Lower leg skin (tissue), 2 donors: ENCODE measurements around a stretch of chr15.

DNA sequence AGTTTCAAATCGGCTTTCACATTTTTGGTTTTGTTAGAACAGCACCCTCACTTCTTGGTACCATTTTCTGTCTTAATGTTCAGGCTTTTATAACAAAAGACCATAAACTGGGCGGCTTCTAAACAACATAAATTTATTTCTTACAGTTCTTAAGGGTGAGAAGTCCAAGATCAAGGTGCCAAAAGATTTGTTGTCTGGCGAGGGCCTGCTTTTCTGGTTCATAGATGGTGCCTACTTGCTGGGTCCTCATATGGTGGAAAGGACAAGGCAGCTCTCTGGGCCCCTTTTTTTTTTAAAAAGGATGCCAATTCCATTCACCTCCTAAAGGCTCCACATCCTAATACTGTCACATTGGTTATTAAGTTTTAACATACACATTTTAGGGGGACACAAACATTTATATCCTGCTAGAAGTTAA is 89.9 kb upstream of the GOLGA6B start:
- PRO-cap: no peak
- RAMPAGE, long total RNA, 2 experiments: no peak in any of the 2 experiments

- PRO-cap: no peak
- RAMPAGE, long total RNA, 2 experiments: no peak in any of the 2 experiments
Measured at GRCh38 chr15:72575666-72576250, 78.7 kb upstream of the GOLGA6B start.

- PRO-cap: no peak
- RAMPAGE, long total RNA, 2 experiments: no peak in any of the 2 experiments
Measured at GRCh38 chr15:72585236-72585770, 69.2 kb upstream of the GOLGA6B start.

DNA sequence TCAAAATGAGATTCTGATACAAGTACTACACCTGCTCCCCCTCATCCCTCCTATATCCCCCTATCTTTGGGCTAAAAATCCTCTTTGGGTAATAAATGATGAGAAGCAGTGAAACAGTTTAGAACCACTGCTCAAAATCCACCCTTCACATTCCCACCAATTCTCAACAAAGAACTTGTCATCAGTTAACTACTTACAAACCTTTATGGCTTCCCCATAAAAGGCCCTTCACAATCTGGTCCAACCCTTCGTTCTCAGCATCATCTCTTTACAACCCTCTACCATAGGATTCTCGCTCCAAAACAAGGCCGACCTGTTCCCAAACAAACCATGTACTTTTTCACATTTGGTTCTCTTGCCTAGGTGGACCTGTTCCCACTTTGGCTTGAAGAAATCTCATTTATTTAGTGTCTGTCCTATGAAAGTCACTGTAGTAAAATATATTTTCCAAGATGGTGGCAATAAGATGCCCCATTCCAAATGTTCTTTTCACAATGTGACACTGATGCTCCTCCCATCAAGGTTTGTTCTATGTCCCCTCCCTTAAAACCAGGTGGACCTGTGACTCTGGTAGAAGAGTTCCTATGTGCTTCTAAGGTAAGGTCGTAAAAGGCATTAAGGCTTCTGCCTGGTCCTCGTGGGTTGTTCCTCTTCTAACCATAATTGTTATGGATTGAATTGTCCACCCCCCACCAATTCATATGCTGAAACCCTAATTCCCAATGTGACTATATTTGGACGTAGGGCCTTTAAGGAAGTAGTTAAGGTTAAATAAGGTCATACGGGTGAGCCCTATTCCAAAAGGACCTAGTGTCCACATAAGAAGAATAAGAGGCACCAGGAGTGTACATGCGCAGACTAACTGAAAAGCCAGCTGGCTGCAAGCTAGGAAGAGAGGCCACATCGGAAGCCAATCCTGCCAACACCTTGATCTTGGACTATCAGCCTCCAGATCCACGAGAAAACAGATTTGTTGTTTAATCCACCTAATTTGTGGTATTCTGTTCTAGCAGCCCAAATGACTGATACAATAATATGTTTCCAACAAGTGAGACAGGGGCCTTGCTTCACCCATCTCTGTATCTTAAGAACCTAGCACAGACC is 2.1 kb downstream of the ADPGK start:
- PRO-cap: no peak
- RAMPAGE, long total RNA, 2 experiments: start-site peak on the minus strand in 1 of 2 experiments, centred at position 461 of the sequence, 5 reads per replicate

DNA sequence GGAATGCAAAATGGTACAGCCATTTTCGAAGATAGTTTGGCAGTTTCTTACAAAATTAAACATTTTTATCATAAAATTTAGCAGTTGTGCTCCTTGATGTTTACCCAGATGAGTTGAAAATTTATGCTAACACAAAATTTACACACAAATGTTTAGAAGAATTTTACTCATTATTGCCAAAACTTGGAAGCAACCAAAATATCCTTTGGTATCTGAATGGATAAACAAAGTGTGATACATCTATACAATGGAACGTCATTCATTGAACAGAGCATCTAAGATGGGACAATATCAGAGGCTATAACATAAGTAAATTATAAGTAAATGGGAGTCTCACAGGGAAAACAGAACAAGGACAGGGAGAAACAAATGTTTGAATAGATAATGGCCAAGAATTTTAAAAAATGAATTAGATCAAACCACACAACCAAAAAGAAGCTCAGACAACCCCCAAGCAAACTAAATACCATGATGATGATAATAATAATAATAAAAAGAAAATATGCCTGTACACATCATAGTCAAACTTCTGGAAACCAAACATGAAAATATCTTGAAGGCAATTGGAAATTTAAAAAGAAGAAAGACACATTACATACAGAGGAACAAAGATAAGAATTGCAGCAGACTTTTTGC is 133.4 kb downstream of the NEO1 start:
- PRO-cap: no peak
- RAMPAGE, long total RNA, 2 experiments: no peak in any of the 2 experiments

DNA sequence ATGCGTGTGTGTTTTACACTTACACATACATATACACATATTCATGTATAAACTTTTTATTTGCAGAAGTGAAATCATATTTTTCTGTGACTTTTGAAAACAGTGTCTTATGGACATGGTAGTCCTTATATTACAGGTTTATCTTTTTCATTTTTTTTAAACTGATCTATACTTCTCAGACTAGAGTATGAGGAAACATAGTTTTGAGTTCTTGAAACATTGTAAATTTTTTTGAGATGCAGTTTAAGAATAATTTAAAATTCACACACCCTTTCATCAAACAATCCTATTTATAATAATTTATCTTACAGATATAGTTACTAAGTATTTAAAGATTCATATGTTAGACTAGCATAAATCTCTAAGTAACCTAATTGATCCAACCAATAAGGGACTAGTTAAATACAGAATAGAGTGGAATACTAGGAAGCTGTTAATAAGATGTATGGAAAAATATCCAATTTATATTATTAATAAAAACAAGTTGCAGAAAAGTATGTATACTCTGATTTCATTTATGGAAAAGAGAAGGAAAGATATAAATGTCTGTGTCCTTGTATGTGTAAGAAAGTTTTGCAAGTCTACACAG is 140.1 kb downstream of the NEO1 start:
- PRO-cap: no peak
- RAMPAGE, long total RNA, 2 experiments: start-site peak on the plus strand in 1 of 2 experiments, centred at position 232 of the sequence, 20 reads per replicate

DNA sequence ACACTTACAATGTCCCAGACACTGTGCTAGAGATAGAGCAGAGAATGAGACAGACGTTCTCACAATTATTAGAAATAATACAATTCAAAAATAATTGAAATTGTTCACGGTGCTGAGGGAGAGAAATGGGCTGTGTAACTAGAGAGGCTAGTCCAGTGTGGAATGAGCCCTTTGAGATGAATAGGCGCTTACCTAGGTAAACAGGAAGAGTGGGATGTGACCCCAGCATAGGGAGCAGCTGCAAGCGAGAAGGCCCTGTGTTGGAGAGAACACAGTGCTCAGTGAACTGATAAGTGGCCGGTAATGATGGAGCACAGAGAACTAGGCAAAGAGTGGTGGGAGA is 104.0 kb downstream of the HCN4 start:
- PRO-cap: no peak
- RAMPAGE, long total RNA, 2 experiments: no peak in any of the 2 experiments

DNA sequence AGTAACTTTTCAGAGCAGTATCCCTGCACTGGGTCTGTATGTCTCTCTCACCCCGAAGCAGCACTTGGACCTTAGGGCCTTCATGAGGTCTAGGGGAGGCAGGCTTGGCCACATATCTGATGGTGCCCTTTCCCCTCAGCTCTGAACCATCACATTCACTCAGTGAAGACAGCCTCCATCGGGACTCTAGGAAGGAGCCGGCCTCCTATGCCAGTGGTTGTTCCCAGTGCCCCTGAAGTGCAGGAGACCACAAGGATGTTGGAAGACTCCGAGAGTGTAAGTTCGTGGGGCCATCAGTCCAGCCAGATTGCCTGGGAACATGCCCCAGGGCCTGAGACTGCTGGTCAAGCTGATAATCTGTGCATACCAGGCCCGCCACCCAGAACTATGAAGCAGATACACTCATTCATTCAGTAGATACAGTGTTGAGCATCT is 67.6 kb downstream of the HCN4 start:
- PRO-cap: no peak
- RAMPAGE, long total RNA, 2 experiments: no peak in any of the 2 experiments

DNA sequence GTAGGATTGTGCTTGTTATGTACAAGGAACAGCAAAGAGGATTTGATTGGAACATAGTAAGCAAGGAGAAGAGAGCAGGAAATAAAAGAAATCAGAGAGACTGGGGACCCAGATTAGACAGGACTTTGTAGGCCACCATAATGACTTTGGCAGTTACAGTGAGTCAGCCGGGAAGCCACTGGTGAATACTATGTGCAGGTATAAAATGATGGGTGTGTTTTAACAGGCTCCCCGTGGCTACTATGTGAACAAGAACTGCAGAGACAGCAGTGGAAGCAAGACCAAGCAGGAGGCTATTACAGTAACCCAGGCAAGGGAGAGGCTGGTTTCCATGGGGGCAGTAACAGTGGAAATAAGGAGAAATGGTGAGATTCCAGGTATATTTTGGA is 55.2 kb downstream of the NPTN start:
- PRO-cap: no peak
- RAMPAGE, long total RNA, 2 experiments: no peak in any of the 2 experiments

DNA sequence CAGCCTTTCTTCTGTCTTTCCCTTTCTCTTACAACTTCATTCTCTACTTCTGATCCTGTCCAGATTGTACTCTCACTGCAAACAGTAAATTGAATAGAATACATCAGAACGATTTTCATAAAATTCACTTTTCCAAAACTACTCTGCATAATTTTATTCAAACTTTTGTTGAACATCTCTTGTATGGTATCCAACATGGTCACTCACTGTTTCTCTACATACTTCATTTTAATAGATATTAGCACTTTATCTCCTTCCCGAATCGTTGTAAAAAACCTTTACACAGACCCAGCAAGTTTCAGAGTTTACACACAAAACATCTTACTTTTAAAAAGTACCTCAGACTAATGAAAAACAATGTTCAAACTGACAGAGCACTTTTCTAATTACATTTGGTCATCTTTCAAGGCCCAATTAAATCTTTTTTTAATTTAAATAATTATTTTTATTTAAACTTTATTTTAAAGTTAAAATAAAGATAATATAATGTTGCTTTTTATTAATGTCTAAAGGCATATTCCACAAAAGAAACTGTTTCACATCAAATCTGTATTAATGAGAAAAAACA is 4.8 kb downstream of the NPTN start:
- PRO-cap: no peak
- RAMPAGE, long total RNA, 2 experiments: no peak in any of the 2 experiments

DNA sequence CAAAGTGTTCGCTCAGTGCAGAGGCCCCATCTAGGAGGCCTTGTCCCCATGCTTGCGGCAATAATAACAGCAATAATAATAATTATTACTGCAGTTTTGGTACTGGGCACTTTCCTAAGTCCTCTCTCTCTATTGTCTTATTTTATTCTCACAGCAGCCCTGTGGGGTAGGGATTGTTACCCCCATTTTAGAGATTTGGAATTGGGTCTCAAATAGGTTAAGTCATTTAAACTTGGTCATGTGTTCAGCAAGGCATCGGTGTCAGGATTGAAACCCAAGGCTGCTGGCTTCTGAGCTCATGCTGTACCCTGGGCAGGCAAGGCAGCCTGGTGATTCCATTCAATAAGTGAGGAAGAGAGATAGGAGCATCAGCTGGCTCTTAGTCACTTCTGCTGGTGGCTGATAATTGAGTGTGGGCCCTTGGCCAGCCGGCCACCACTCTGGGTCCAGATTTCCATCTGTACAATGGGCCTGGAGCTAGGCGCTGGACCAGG is 4.1 kb downstream of the CD276 start:
- PRO-cap: no peak
- RAMPAGE, long total RNA, 2 experiments: no peak in any of the 2 experiments

GRCh38 chr15:73774806-73775180 is 21.6 kb upstream of the INSYN1 start:
- PRO-cap: no peak
- RAMPAGE, long total RNA, 2 experiments: no peak in any of the 2 experiments

- PRO-cap: bidirectional peak, plus-strand start at chr15:74174297, minus-strand start at chr15:74174186
- RAMPAGE, long total RNA, 2 experiments: no peak in any of the 2 experiments
Measured at GRCh38 chr15:74174094-74174751, 713 bp downstream of the ISLR start.

- PRO-cap: no peak
- RAMPAGE, long total RNA, 2 experiments: no peak in any of the 2 experiments
Measured at GRCh38 chr15:74179064-74179818, 5.7 kb downstream of the ISLR start.

DNA sequence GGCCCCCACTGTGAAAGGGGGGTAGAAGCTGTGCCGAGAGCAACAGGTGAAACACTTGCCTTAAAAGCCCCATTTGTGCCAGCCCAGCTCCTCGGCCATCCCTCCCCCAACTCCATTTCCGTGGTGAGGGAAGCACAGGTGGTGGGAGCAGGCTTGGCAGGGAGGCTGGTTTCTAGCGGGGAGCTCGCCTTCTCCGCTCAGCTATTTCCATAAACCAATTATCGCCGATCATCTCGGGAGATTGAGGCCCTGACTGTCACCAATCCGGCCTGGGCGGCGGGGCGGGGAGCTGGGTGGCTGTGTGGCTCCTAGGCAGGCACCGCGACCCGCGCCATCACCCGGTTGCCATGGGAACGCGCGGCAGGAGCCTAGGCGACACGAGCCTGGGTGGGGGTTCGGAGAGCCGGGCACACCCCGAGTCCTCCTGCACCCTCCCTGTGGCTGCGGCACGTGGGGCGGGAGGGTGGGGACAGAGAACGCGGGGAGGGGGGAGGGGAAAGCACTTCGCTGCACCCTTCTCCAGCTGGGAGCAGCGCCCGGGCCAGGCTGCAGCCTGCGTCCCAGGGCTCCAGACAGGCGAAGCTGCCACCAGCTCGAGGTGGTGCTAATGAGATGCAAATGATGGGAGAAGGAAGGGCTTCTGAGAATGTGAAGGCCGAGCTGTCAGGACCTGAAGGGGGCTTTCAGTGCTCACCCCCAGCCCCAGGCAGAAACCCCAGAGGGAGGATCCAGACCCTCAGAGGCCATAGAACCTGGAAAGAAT is 9.3 kb downstream of the CCDC33 start:
- PRO-cap: no peak
- RAMPAGE, long total RNA, 2 experiments: no peak in any of the 2 experiments

- PRO-cap: no peak
- RAMPAGE, long total RNA, 2 experiments: no peak in any of the 2 experiments
Measured at GRCh38 chr15:74365275-74365606, 2.2 kb downstream of the CYP11A1 start.

DNA sequence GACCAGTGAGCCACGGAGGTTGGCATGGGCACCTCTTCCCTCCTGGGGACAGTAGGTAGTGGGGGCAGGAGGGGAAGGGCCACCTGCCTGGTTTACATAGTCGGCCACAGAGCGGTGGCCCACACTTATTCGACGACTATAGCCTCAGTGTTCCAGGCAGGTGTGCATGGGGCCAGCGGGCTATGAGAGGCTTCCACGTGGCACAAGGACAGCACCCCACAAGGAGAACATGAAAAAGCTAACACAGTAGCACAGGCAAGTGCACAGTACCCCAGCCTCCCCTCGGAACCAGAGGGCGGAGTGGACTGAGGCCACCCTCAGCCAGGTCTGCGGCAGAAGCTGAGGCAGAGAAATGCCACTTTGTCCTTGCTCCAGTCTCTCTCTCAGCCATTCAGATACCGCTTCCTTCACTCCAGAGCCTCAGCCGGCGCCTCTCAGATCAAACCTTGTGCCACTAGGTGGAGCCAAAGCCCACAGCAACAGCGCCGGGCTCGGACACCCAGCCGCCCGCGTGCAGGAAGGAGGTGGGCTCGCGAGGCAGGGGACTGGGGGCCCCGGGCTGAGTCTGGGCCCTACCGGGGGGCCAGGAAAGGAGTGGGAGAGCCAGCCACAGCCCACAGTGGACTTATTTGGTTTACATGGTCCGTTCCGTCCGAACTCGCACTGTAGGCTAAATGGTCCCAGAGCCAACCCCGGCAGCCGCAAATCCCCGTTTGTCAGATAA is 6.1 kb upstream of the CYP11A1 start:
- PRO-cap: no peak
- RAMPAGE, long total RNA, 2 experiments: no peak in any of the 2 experiments

GRCh38 chr15:74385667-74386091 is 18.2 kb upstream of the CYP11A1 start:
- PRO-cap: no peak
- RAMPAGE, long total RNA, 2 experiments: no peak in any of the 2 experiments

- PRO-cap: no peak
- RAMPAGE, long total RNA, 2 experiments: no peak in any of the 2 experiments
Measured at GRCh38 chr15:74396881-74397311, 29.4 kb upstream of the CYP11A1 start.

GRCh38 chr15:74405731-74406422 is 27.9 kb downstream of the SEMA7A start:
- PRO-cap: no peak
- RAMPAGE, long total RNA, 2 experiments: no peak in any of the 2 experiments